Prostate gland (tissue), 2 donors: ENCODE measurements around a stretch of chr1.

DNA sequence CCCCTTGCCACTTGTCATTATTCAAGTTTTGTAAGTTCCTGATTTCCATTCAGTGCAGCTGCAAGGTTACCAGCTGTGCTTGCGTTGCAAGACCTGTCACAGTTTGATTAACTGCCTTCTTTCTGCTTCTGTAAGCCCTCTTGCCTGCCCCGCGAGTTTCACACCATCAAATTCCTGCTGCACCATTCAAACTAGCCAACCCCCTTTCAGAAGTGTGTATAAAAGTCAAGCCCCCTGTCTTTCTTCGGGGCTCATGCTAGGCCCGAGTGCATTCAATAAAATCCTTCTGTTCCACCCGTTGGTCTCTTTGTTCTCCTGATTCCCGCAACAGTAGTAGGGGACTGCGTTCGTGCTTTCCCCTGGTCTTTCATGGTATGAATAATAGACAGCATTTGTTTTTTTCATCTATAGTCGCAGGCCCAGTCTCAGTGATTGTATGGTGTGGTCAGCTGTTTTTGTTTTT is 43.3 kb upstream of the PPIAL4H start:
- PRO-cap: no peak
- RAMPAGE, long total RNA, 2 experiments: no peak in any of the 2 experiments

- PRO-cap: no peak
- RAMPAGE, long total RNA, 2 experiments: no peak in any of the 2 experiments
Measured at GRCh38 chr1:146411788-146412489, 67.4 kb upstream of the PPIAL4H start.

DNA sequence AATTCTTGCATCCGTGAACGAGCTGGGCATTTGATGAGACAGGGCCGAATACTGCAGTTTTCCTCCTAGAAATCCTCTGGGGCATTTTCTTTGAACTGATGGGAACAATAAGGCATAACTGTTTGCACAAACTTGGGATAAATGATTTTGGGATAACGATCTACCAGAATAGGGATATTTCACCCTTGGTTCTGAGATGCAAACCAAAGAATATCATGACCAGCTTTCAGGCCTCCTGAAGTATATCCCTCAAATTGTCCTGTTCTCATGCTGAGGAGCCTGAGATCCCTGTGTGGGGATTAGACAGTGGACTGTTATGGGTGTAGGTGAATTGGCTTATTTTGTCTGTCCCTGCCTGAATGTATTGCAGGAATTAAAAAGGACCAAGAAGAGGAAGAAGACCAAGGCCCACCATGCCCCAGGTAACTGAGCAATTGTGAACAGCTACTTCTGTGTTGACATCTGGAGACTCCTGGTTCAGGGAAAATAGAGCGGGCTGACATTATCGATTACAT is 48.8 kb downstream of the NBPF12 start:
- PRO-cap: no peak
- RAMPAGE, long total RNA, 2 experiments: no peak in any of the 2 experiments

DNA sequence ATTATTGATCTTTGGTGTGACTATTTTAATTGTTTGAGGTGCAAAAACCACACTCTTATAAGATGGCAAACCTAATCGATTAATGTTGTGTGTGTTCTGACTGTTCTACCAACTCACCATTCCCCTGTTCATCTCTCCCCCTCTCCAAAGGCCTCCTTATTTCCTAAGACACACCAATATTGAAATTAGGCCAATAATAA is 68.1 kb upstream of the BCL9 start:
- PRO-cap: no peak
- RAMPAGE, long total RNA, 2 experiments: no peak in any of the 2 experiments

- PRO-cap: no peak
- RAMPAGE, long total RNA, 2 experiments: no peak in any of the 2 experiments
Measured at GRCh38 chr1:147610969-147611418, 59.3 kb downstream of the ACP6 start.

DNA sequence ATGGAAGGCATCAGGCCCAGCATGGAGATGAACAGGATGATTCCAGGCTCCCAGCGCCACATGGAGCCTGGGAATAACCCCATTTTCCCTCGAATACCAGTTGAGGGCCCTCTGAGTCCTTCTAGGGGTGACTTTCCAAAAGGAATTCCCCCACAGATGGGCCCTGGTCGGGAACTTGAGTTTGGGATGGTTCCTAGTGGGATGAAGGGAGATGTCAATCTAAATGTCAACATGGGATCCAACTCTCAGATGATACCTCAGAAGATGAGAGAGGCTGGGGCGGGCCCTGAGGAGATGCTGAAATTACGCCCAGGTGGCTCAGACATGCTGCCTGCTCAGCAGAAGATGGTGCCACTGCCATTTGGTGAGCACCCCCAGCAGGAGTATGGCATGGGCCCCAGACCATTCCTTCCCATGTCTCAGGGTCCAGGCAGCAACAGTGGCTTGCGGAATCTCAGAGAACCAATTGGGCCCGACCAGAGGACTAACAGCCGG is 50.2 kb downstream of the ACP6 start:
- PRO-cap: no peak
- RAMPAGE, long total RNA, 2 experiments: no peak in any of the 2 experiments

DNA sequence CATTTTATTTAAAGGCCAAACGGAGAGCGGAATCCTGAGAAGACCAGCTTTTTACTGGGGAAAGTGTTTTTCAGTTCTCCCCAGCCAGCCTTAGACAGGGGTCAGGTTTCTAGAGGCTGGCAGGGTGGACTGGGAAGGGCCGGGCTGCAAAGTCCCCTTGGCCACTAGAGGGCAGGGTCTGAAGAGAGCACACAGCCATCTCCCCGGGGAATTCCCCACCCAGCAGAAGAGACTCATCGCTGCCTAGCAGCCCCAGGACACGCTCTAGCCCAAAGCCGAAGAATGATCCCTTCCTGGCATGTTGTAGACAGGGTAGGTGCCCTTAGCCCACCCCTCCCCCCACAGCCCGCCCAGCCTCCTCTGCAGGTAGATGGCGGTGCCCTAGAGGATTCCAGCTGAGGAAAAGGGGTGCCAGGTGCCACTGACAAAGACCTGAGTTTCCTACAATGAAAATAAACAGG is 29.5 kb downstream of the ACP6 start:
- PRO-cap: no peak
- RAMPAGE, long total RNA, 2 experiments: no peak in any of the 2 experiments

DNA sequence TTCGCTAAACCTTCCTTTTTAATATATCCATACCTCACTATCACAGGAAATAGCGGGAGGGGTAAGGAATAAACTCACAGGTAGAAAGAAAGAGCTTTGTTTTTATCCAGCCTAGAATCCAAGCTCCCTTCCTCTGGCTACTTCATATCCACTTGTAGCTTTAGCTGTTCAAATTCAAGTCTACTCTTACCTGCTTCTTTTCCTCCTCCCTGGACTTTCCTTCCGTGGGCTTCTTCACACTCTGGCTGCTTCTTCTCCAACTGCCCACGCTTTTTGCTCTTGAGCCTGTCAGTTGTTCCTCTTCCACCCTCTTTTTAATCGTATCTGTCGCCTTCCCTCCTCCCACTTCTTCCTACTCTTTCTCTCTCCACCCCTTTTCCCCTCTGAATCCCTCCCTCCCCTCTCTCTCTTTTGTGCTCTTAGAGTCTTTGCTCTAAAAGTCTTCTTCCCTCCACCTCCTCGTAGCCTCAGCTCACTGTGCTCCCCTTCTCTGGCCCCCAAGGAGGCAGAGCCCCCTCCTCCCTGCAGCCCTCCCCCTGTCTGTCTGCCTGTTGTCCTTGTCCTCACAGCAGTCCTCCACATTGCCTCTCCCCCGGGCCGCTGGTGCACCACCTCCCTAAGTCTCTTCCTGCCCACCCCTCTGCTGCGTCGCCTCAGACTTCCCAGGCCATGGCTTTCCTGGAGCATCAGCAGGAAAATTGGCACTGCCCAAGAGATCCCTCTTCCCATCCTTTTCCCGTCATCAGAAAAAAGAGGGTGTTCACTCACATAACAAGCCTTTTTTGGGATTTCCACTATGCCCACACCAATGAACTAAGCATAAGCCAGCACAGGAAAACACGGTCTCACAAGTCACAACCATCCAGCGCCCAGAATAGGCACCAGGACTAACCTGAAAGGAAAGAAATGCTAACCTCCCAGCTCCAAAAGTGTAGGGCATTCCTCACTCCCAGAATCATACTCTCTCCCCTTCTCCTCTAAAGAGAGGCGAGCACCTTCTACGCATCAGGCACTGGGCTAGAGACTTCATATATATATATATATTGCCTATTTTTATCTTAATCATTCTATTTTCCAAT is 13.0 kb upstream of the GJA5 start:
- PRO-cap: unidirectional peak, minus-strand start at position 316 of the sequence
- RAMPAGE, long total RNA, 2 experiments: no peak in any of the 2 experiments

- PRO-cap: no peak
- RAMPAGE, long total RNA, 2 experiments: no peak in any of the 2 experiments
Measured at GRCh38 chr1:148049064-148049628, 102.9 kb downstream of the NBPF11 start.

GRCh38 chr1:148161293-148161862 is 9.3 kb upstream of the NBPF11 start:
- PRO-cap: no peak
- RAMPAGE, long total RNA, 2 experiments: no peak in any of the 2 experiments

- PRO-cap: no peak
- RAMPAGE, long total RNA, 2 experiments: no peak in any of the 2 experiments
Measured at GRCh38 chr1:148318010-148319314, 164.6 kb downstream of the PPIAL4G start.

DNA sequence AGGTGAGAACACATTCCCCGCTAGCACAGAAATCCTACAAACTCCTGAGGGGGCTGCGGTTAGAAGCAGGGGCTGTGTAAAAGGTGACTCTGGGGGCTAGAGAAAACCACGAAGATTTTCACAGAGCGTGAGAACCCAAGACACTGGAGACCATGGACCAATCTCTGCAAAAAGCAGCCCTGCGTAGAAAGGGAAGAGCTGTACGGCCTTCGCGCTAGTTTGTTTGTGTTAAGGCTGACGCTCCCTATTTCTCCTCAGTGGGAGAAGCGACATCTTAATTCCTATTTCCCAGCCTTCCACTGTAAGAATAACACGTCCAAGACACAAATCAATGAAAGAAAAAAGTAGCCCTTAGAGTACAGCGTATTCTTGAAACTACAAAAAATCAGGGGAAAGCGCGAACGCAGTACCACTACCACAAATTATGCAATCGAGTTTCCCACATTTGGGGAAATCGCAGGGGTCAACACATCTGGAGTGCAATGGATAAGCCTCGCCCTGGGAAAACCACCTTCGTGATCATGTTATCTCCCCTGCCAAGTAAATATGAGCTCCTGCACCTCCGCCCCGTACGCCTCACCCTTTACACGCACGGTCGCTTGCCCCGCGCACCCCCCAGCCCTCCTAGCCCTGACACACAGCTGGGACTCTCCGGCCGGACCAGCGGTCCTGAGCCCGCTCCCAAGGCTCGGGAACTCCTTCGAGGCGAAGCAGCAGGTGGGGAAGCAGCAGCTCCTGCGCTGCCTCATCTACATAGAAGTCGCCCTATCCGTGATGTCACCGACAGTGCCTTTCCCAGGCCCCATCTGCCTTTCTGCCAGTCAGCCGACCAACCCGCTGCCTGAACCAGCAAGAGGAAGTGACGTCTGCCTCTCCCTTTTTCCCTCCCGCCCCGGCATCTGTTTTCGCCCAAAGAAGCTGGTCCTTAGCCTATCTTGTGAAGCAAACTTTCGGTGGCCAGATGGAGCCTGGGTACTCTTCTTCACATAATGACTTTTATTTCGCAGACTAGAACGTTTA is 94.7 kb downstream of the PPIAL4G start:
- PRO-cap: bidirectional peak, plus-strand start at position 820 of the sequence, minus-strand start at position 816 of the sequence; bidirectional peak, plus-strand start at position 885 of the sequence, minus-strand start at position 843 of the sequence
- RAMPAGE, long total RNA, 2 experiments: no peak in any of the 2 experiments

- PRO-cap: no peak
- RAMPAGE, long total RNA, 2 experiments: no peak in any of the 2 experiments
Measured at GRCh38 chr1:148428151-148428670, 54.9 kb downstream of the PPIAL4G start.

- PRO-cap: no peak
- RAMPAGE, long total RNA, 2 experiments: no peak in any of the 2 experiments
Measured at GRCh38 chr1:149285451-149286056, 104.9 kb upstream of the NOTCH2NLC start.

- PRO-cap: no peak
- RAMPAGE, long total RNA, 2 experiments: no peak in any of the 2 experiments
Measured at GRCh38 chr1:149558344-149559031, 25.2 kb upstream of the PPIAL4C start.

GRCh38 chr1:149633536-149634204 is 50.0 kb downstream of the PPIAL4C start:
- PRO-cap: unidirectional peak, minus-strand start at chr1:149633815
- RAMPAGE, long total RNA, 2 experiments: no peak in any of the 2 experiments

DNA sequence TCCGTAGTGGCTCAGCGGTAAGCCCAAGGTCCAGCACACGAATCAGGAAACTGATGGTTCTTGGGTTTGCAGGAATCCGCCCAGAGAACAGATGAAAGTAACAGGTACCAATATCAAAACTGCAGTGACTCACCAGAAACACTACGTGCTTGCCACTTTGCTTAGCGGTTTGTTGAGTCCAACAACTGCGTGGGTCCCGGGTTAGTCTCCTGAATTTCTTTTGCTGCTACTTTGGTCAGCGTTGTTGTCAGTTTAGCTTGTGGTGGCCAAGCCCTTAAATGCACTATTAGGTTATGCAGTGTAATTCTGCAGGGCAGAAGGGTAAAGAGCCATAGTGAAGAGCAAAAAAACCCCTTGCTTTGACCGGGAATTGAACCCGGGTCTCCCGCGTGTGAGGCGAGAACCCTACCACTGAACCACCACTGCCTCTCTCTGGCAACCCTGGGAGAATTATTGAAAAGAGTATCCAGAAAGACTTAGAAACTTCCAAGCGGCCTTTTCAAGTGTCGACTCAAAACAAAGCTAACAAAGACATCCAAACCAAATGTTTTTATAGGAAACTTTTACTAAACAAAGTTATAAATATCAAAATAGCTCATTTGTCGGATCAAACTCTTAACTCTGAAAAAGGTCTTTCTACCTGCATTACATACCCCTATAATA is 74.1 kb upstream of the FCGR1A start:
- PRO-cap: no peak
- RAMPAGE, long total RNA, 2 experiments: no peak in any of the 2 experiments

DNA sequence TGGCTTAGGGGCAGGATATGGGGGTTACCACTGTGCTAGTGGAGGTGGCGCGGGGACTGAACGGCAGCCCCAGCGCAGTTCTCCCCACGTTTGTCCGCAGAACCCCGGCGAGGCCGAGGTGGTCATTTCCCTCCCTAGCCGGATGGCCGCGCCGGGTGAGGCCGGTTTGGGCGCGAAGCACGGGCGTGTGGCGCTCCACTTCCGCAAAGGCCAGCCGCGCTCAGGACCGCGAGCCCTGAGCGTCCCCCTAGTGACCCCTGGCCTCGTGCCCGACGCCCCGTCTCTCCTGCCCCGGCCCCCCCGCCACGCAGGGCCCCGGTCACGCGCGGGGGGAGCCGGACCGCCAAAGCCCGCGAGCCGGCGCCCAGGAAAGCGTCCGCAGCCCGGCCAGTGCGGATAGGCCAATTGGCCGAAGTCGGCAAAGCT is 860 bp downstream of the H3C14 start:
- PRO-cap: no peak
- RAMPAGE, long total RNA, 2 experiments: no peak in any of the 2 experiments

- PRO-cap: no peak
- RAMPAGE, long total RNA, 2 experiments: no peak in any of the 2 experiments
Measured at GRCh38 chr1:149847051-149847583, 3.7 kb upstream of the H2AC19 start.

DNA sequence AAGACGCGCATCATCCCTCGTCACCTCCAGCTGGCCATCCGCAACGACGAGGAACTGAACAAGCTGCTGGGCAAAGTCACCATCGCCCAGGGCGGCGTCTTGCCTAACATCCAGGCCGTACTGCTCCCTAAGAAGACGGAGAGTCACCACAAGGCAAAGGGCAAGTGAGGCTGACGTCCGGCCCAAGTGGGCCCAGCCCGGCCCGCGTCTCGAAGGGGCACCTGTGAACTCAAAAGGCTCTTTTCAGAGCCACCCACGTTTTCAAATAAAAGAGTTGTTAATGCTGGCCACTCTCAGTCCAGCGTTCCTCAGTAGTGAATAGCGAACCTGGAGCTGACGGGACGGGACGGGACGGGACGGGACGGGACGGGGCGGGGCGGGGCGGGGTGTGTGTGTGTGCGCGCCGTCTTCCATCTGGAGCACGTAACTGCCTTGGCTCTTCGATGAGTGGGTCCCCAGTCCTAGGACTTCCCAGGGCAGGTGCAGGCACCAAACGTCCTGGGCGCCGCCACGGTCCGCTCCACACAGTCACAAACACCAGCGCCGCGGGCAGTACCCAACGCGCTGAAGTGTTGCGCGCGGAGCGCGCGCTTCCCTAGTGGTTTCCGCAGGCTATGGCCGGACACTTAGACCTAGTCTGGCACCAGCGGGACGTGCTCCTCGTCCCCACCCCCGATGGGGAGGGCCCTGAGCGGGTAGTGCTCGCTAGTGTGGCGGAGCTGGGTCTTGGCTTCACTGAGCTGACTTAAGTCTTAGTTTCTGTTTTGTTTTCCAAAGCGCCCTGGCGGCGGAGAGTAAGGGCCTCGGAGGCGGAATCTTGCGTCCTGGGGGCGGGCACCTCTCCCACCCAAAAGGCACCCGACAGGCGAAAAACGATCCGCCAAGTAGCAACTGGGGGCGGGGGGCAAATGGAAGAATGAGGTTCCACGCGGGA is 745 bp downstream of the H2AC19 start:
- PRO-cap: no peak
- RAMPAGE, long total RNA, 2 experiments: no peak in any of the 2 experiments